HGPS cell (cell line): ENCODE results near the genes IQGAP3 and BCAN.

DNA sequence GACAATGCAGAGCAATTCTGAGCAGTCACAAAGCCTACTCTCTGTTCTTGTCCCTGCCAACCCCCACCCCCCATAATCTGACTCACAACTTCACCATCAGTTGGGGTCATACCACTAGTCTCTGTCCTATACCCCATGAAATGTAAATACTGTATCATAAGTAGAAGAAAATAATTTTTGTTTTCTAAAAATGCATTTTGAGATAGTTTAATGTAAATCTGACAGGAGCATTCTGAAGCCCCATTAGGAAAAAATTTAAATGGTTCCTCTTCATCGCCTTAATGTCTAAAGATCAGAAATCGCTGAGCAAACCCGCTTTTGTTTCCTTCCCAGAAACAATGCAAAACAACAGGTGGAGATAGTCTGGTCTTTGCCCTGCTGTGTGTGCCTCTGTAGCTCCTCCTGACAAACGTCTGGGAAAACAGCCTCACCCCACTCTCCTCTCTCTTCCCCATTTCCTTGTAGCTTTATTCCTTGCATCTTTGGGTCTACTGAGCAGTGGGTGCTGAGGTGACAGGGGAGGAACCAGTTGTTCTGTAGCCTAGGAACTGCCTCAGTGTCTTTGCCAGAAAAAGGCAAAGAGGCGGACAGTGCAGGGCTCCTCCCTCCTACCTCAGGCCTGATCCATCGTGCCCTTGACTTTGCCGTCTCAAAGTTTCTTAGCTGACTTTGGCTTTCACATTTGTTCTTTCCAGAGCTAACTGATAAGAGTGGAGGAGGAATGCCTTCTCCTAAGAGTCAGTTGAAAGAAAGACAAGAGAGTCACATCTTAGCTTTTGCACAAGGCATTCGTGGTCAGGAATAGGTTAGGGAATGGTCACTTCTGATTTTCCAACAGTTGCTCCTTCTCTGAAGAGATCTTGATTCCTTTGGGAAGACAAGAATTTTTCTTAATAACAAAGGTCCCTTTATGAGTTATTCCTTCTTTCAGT, 24.7 kb downstream of the SYT11 start:
- RRBS, result no CpG with 5 or more reads among the region's 8 CpGs

GRCh38 chr1:155913023-155914357, 2.3 kb upstream of the RIT1 start:
- RRBS, result no CpG with 5 or more reads among the region's 4 CpGs

- RRBS, result no CpG with 5 or more reads among the region's 24 CpGs
These were observed 793 bp upstream of the KHDC4 start for GRCh38 chr1:155934878-155935533.

- RRBS, result no CpG with 5 or more reads among the region's 2 CpGs
These were observed 9.0 kb downstream of the RAB25 start for GRCh38 chr1:156070001-156070404.

DNA sequence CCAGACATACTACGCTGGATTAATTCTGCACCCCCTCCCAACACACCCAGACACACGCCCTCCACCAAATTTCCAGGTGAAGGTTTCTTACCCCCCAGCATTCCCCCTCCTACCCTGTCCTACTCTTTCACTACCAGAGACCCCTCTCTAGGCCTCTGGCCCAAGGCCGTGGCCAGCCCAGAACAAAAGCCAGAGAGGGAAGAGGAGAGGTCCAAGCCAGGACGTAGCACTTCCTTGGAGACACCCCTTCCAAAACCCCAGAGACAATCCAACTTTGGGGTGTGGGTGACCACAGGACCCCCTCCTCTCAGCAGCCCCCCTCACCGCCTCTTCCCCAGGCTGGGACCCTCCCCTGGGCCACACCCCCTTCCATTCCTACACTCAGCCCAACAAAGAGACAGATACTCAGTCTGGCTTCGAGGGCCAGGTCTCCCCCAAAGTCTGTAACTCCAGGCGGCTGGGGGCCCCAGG, 1.6 kb downstream of the MEX3A start:
- RRBS, result no CpG with 5 or more reads among the region's 7 CpGs

- RRBS, result no CpG with 5 or more reads among the region's 10 CpGs
These were observed 357 bp upstream of the LMNA start for GRCh38 chr1:156114057-156114651.

GRCh38 chr1:156134695-156135648, 18.4 kb upstream of the SEMA4A start:
- RRBS, result no CpG with 5 or more reads among the region's 20 CpGs

DNA sequence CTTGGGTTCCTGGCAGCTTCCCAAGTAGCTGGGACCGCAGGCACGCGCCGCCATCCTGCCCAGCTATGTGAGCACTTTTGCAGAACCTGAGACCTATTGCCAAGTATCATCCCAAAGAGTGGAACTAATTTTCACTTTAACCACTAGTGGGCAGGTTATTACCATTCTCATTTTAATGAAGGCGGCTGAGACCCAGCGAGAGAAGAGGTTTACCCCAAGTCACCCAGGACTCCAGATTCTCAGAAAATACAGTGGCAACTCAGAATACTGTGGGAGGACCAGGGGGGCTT, 7.4 kb upstream of the SEMA4A start:
- RRBS, result no CpG with 5 or more reads among the region's 6 CpGs

DNA sequence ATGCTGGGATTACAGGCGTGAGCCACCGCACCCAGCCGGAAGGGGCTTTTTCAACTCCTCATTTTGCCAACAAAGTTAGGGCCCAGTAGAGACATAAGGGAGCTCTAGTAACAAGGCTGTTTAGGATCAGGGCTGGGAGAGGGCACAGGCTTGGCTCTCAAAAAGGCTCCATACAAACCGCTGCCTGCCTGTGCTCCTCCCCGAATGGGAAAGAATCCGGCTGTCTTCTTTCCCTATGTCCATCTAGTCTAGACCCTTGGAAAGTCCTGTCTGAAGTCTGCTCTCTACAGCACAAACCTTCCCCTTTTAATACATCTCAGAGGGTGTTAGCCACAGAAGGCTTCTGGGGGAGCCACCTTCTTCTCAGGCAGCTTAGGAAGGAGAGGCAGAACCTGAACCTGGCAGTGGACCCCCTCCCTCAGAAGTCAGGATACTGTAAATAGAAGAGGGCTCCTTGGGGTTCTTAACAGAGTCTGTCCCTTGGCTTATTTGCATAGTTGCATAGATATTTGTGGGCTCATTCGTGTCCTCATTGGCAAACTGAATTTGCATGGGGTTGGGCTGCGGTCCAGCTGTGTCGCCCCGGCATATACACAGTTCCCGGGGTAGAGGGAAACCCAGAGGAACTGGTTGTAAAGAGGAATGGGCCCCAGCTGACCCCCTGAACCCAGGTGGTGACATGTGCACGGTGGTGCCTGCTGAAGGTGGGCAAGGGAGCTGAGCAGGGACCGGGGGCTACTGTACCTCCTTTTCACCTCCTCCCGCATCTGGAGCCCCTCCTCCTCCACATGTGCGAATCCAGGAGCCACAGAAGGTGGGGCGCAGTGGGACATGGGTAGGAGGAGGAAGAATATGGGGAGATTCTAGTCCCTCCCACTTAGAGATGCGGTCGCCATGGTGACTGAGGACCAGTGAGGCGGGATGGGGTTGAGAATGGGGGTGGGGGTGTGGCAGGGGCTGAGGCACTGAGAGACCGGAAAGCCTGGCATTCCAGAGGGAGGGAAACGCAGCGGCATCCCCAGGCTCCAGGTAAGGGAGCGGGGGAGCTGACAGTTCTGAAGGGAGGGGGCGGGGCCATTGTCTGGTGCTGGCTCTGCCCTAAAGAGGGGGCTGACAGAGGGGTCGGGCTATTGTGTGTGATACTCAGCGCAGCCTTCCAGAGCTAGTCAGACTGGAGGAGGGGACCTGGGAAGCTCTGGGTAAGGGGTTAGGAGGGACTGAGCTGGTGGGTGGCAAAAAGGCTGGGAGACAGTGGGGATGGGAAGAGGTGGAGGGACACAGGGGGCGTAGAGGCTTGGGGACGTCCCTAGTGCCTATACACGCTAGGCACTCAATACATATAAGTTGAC, 3.8 kb upstream of the SEMA4A start:
- RRBS, result no CpG with 5 or more reads among the region's 29 CpGs

DNA sequence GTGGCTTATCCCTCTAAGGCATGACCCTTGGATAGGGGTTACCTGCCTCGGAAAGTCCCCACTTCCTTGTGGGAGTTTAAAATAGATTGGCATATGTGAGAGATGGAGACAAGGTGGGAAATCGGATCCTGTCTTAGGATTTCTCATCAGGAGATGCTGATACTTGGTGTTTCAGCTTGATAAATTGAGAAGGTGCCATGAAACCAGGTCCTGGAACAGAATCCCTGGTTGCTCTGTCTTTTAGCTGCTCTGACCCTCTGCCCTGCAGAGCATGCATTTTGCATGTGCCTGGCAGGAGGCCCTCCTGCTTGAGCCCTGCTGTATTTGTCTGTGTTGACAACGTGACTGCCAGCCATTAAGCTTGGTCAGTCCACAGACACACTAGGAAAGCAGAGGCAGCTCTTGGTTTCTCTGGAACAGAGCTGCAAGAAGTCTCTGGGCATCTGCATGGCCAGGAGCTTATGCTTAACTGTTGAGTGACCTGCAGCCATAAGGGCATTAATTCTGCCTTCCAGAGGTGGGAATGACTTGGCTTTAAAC, 2.5 kb downstream of the SLC25A44 start:
- RRBS, result no CpG with 5 or more reads among the region's 3 CpGs

DNA sequence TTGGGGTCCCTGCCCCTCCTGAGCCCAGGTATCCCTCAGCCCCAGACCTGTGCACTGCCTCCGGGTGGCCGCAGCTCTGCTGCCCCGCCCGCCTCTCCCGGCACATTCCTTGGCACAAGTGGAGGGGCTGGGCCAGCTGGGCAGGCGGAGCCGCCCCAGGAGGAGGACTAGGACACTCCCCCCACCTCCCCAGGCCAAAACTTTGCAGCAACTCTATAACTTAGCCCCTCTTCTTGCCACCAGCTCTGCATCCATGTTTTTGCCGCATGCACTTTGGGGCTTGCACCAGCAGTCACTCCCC, 608 bp downstream of the PAQR6 start:
- RRBS, result 19% methylated on average over 5 of the region's 8 CpGs

DNA sequence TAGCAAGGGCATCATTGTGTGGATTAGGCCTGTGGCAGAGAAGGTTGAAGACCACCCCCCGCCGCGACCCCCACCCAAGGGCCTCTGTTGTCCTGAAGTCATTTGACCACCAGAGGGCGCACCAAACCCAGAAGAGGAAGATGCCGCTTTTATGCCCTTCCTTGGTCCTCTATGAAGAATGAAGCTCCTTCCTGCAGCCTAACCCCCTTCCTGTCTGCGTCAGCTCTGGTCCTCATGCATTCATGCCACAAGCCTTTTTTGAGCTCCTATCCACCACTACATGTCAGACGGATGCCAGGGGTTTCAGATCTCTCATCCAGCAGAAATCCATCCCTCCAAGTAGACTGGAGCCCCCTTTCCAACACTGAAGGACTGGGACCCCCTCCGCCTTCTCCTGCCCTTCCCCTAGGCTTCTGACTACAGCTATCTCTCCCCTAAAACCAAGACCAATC, 16.7 kb downstream of the RHBG start:
- RRBS, result no CpG with 5 or more reads among the region's 8 CpGs

GRCh38 chr1:156445846-156446377, 54.7 kb downstream of the MEF2D start:
- RRBS, result no CpG with 5 or more reads among the region's 10 CpGs

- RRBS, result no CpG with 5 or more reads among the region's 12 CpGs
These were observed 35.9 kb downstream of the MEF2D start for GRCh38 chr1:156464366-156465295.

DNA sequence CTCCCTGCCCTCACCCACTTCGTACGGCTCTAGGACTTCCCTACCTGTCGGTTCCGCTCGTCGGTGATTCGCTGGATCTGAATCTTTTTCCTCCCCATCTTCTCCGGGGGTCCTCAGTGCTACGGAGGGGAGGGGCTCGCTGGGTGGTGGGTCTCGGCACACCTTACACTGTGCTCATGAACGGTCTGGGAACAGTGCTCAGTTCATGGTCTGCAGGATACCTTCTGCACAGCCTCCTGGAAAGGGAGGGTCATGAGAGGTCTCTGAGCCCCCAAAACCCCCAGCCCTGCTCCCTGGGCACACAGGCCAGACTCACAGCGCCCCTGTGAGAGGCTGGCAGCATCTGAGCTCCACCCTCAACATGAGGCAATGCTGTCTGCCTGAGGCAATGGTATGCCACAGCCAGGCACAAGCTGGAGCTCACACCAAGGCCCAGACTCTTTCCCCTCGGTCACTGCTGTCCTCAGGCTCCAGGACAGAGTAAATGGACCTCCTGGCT, 17.3 kb downstream of the MEF2D start:
- RRBS, result no CpG with 5 or more reads among the region's 14 CpGs

DNA sequence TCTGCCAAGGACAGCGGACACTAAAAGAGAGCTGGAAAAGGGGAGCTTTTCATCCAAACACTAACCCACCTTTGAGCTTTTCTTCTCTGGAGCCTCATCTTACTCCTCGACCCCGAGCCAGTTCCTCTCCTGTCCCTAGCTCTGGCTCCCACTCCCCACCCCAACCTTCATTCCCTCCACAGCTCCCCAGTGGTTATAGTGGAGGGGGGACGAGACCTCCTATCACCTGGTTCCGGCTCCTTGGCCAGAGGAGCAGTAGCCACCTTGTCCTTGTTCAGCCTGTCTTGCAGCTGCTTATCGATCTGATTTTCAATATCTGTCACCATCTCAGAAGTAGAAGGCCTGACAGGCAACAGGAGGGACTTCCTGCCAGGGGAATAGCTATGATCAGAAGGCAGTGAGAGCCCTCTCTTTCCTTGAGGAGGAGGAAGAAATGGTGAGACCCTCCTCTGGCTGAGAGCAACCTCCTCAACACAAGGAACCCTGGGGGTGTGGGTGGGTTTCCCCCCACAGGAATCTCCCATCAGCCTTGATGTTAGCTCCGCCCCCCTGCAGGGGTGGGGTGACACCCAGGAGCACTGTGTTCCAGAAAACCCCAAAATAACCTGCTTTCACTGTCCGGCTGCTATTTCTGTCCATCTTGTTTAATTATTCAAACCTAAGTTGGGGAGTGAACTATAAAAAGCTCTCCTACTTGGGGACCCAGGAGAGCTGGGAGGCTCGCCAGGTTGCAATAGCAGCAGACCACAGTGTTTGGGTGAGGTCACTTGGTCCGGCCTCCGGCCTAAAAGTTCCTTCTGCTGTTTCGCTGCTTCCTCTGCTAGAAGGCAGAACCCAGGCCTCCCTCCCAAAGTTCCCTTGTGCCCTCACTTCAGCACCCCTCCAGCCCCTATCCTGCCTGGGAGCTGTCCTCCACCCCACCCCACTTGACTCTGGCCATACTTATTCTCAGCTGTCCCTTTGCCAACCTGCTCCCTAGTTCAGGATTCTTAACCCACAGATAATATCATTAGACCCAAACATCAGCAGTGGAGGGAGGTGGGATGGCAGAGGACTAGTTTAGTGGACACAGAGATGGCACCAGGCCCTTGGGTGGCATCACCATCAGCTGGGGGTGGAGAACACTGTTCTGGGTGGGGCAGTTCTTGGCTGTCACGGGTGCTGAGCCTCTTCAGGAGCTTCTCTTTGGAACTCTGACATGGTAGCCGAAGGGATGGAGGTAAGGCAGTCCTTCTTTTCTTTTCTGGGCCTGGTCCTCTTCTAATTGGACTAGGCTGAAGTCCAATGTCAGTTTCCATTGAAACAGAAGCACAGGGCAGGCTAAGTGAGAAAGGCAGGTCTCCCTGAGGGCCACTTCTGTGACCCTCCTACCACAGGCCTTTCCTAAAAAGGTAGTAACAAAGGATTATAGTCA, 7.9 kb upstream of the MEF2D start:
- RRBS, result no CpG with 5 or more reads among the region's 14 CpGs

GRCh38 chr1:156572421-156572794, at the start of gene IQGAP3:
Gene IQGAP3, minus strand, starts transcription at chr1:156572565.
- RRBS, result under 1% methylated on average over 5 of the region's 23 CpGs

DNA sequence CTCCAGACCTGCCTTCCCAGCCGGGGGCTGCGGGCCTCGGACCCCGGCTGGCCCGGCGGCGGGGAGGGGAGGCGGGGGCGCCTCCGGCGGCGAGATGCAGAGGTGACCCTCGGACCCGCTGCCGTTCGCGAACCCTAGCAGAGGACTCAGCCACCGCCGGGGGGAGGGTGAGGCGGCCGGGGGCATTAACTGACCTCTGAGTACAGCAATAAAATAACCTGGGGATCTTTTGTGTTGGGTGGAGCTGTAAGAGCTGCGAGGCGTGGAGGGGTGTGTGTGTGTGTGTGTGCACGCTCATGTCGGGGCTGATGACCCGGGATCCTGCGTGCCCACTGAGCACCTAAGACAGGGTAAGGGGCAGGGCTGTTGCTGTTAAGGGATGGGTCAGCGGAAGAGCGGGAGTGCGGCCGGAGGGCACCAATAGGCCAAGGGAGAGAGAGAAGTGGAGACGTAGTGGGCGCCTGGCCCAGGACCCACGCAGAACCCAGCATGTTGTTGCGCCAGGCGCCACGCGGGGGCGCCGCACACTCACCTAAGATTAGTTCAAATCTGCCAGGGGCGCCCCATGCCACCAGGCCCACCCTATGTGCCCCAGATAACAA, 6.4 kb downstream of the HAPLN2 start:
- RRBS, result 2% methylated on average over 11 of the region's 41 CpGs

GRCh38 chr1:156641622-156642257, at the start of gene BCAN:
Gene BCAN, plus strand, starts transcription at chr1:156642117.
- RRBS, result 3% methylated on average over 20 of the region's 47 CpGs

- RRBS, result 24% methylated on average over 4 of the region's 41 CpGs
These were observed 624 bp downstream of the BCAN start for GRCh38 chr1:156642258-156643224.